ENCODE measurements around the genes S100P, MRFAP1L1 and TBC1D14.

DNA sequence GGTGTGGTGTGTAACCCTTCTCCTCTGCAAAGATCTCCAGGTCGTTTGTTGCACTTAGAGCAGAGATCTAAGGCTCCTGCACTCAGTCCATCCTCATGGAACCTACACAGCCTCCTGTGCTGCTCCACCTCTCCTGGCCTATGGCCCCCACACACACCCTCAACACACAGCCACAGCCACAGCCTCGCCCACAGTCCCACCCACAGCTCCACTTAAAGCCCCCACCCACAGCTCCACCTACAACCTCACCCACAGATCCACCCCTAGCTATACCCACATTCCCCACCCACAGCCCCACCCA is 322.8 kb downstream of the EVC2 start:
- RRBS: no CpG with 5 or more reads among the region's 2 CpGs

GRCh38 chr4:5418741-5419242 is 289.6 kb downstream of the EVC2 start:
- RRBS: no CpG with 5 or more reads among the region's 4 CpGs

- RRBS: no CpG with 5 or more reads among the region's 10 CpGs
Measured at GRCh38 chr4:6177853-6178365, 22.4 kb downstream of the JAKMIP1 start.

DNA sequence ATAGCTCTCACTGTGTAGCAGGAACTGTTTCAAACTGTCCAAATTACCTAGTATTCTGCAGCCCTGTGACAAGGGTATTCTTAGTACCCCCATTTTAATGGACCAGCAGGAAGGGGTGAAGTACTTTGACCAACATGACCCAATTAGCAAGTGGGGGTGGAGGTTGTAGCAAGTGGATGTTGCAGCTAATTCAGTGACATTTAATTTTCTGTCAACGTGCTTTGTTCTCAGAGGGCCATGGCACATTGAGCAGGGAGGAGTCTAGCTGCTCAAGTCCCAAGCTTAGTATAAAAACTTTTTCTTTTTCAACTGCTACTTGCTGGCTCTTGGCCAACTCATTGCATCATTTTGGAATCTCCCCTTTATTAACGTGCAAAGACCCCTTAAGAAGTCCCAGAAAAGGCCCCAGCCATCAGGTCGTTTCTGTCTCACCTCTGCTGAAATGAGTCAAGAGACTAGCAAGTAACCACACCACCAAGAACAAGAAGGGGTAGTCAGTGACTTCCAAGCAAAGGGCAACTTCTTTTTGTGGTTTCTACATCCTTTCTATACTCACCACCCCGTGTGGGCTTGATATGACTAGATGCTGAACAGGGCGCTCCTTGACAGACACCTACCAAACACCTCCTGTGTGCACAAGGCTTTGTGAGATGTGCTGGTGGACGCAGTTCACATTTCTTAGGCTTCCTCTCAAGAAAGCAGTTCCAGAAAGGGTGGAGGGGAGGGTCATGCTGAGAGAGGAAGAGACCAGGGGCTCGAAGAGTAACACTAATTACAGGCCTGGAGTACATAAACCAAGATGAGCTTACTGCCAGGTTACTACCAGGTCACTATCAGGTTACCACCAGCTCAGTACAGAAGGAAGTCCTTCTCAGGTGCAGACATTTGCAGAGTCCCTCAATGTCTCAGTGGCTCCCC is 19.5 kb downstream of the JAKMIP1 start:
- RRBS: no CpG with 5 or more reads among the region's 7 CpGs

- RRBS: no CpG with 5 or more reads among the region's 17 CpGs
Measured at GRCh38 chr4:6244894-6245517, 24.6 kb upstream of the WFS1 start.

DNA sequence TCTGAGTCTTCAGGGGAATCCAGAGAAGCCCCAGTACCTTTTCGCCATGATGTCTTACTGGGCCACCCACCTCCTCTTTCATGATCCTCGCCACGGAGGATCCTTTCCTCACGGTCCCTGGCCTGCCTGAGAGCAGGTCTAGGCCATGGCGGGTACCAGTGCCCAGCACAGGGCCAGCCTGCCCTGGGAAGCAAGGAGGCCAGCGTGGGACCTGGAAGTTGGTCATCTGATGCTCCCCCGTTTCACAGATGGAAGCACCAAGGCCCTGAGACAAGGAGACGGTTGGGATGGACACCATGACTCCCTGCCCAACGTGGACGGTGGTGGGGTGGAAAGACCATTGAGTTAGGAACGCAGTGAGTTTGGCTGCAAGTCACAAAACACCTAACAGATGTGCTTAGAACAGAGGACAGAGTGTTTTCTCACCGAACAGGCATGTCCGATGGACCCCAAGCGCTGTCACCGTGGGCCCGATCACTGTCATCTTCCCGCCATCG is 21.7 kb upstream of the MRFAP1 start:
- RRBS: no CpG with 5 or more reads among the region's 18 CpGs

- RRBS: no CpG with 5 or more reads among the region's 21 CpGs
Measured at GRCh38 chr4:6674789-6675738, 1.2 kb downstream of the ENSG00000170846 start.

DNA sequence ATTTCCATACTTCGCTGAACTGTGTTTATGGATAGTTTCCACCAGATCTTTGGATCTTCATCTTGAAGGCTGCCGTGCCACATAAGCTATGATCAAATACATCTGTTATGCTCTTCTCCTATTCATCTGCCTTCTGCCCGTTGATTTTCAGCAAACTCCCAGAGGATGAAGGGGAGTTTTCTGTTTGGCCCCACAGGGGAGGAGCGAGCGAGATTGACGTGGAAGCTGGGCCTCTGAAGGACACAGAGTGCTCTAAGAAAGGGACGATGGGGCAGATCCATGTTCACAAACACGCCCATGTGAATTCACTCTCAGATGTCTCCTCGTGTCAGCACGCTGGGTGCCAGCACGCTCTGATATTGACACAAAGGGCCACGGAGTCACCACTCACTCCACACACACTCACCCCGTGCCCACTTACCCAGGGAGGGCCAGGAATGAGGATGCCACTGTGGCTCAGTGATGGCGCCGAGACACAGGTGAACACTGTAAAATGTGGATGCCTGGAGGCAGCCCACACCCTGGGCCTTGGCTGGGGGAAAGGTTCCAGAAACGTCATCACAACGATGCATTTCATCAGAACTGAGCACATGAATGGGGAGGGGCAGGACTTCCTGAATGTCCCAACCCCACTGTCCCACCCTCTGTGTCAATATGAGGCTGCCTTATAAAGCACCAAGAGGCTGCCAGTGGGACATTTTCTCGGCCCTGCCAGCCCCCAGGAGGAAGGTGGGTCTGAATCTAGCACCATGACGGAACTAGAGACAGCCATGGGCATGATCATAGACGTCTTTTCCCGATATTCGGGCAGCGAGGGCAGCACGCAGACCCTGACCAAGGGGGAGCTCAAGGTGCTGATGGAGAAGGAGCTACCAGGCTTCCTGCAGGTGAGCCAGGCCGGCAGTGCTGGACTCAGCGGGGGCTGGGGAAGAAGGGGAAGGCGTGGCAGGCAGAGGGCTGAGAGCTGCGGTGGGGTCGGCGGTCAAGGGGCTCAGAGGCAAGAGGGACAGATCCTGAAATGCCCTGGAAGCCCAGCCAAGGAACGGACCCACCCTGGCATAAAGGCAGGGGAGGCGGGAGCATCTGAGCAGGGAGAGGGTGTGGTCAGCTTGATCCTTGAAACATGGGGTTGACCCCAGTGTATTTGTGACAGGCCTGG is at the start of gene S100P:
TSS of gene S100P (plus strand) at position 695 of the 1,159 bp plus-strand sequence.
- RRBS: no CpG with 5 or more reads among the region's 32 CpGs

DNA sequence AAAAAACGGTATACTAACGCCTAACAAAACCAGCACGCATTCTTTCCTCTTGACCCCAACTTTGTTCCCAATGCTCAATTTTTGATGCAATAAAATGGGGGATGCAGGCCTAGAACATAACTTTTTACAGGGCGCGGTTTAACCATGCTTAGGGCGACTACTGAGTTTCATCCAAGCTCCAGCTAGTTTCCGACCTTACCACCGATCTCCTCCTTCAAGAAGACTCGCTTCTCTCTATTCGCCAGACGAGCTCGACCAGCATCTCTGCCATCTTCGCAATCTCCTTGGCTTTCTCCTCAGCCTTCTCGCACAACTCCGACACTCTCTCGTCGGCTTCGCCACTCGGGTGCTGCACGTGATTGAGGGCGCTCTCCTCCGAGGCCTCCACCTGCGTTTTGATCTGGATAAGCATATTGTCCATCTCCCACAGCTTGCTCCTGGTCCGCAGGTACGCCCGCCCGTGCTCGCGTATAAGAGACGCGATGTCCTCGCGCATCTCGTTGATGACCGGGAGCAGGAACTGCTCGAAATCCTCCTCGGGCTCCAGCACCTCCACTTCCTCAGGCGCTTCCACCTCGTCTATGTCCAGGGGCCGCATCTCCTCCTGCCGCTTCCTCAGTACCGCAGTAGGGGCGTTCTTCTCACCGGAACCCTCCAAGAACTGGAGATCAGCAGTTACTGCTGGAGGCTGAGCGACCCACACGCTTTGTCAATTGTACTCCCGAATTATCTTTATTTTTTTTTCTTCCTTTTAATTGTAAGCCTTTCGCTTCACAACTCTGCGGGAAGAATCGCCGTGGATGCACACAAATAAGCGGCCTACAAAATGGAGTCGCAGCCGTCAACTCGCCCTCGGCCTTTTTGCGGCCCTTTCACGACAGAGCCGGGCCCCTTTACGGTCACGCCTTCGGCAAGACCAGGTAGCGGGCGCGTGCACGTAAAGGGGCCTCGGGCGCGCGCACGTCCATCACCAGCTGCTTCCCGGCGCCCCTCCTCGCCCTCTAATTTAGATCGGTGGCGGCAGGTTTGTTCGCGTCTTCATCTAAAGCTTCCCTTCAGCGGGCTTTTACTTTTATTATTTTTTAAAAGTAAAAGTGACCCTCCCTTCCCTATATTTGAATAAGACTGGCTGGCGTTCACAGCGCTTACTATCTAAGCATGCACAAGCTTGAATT is at the start of gene MRFAP1L1:
TSS of gene MRFAP1L1 (minus strand) at position 834 of the 1,175 bp plus-strand sequence.
- RRBS: 1% methylated on average over 10 of the region's 81 CpGs

DNA sequence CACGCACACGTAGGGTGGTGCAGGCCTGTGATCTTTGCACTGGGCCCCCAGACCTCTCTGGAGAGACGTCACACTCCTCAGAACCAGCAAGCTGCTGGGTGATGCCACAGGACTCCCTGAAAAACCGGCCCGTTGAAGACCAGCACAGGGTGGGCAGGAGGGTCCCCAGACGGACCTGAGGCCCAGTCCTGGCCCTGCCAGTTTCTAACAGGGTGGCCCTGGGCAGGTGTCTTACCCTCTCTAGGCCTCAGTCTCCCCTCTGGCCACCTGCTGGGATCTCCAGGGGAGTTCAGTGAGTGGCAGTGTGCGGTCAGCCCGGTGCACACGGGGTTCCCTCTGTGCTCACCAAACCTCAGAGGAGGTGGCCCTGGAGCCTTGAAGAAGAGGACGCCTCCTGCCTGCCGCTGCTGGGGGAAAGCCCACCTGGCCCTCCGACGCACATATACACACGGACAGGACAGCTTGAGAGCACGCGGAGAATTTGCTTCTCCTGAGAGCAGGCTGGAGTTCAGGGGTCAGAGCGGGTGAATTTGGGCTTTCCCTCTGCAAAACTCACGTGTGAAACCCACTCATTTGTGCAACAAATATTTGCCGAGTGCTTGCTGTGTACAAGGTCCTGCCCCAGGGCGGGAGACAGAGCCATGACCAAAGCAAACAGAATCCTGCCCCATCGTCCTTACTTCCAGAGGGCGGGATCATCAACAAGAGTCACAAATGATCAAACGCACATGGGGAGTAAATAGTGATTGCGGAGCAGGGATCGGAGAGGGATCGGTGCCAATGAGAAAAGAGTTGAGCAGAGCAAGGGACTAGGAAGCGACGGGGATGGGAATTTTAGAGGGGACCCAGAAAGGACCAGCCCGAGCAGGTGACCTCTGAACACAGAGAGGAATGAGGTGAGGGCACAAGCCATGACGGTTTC is 17.4 kb downstream of the BLOC1S4 start:
- RRBS: no CpG with 5 or more reads among the region's 30 CpGs

DNA sequence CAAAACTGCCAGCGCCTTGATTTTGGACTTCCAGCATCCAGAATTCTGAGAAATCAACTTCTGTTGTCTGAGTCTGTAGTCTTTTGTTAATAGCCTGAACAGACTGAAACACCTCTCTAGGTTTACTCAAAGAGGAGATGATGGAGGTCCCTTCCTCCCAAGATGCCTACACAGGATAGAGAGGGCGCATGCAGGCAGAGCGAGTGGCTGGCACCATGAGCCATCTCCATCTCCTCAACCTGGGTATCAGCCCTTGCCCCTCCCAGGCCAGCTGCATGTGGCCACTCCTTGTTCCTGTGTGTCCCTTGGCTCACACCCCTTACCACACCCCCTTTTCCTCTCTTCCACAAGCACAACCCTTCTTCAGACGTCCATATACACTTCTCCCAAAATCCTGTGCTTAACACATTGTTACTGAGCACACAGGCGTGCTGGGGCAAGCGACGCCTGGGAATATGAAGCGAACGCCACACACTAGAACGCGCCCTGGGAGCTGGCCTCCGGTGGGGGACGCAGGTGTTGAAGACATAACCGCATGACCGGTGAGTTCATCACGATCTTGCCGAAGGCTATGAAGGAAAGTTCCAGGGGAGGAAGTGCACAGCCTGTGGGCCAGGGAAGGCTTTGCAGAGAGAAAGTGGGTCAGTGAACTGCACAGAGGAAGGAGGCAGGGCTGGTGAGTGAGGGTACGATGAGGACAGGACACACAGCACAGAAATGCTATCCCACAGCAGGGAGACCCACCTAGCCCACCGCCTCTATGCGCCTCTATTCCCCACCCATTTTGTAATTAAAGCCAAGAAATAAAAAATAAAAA is 19.1 kb upstream of the KIAA0232 start:
- RRBS: no CpG with 5 or more reads among the region's 20 CpGs

DNA sequence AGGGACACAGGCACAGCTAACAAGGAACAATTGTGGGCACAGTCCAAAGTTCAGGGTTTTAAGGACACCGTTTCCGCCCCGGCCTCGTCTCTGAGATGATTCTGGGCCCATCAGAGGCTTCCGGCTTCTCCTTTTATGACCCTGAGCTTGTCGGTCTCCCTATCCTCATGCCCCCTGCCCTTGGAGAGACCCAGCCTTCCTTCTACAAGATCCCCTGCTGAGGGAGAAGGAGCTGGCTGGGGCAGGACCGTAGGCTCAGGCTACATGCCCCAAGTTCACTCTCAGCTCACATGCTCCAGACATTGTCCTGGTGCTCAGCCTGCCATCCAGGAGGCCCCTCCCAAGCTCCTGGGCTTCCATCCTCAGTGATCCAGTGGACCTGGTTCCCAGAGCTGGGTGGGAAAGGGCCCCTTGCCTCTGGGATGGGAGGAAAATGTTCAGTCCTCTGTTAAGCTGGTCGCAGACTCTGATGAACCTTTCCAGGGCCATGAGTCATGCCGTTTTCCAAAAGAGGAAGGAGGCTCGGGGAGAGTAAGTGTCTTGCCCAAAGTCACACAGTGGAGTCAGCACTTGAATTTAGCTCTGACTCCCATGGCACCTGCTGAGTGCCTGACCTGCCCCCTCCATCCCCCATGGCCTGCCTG is 14.2 kb upstream of the KIAA0232 start:
- RRBS: no CpG with 5 or more reads among the region's 10 CpGs

- RRBS: no CpG with 5 or more reads among the region's 7 CpGs
Measured at GRCh38 chr4:6823924-6824769, 41.6 kb downstream of the KIAA0232 start.

- RRBS: under 1% methylated on average over 10 of the region's 48 CpGs
Measured at GRCh38 chr4:6908831-6909550, 635 bp upstream of the TBC1D14 start.

DNA sequence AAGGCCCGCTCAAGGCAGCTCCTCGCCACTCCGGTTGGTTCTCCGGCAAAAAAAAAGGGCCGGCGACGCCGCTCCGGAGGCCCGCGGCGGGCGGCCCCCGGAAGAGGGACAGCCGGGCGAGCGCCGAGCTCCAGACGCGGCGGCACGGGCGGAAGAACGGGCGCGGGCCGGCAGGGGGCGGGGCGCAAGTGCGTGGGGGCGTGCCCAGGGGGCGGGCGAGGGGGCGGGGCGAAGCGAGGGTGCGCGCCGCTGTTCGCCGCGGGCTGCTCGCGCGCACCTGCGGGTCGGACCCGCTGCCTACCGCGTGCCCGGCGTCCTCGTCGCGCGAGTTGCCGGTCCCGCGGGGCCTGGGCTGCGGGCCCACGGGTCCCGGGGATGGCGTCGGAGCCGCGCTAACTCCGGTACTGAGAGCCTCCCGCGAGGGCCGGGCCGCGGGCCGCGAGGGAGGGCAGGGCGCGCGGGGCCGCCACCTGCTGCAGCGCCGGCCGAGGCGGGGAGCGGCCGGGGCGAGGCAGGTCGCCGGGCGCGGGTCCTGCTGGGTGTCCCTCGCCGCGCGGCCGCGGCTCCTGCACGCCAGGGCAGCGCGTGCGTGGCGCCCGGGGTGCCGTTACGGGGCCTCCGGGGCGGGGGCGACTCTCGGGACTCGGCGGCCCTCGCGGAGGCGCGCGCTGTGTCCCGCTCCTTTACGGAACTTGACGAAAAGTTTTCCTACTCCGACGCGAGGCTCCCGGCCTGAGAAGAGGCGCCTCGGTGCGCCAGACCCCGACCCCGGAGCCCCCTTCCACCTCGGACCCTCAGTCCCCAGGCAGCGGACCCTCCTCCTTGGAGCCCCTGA is at the start of gene TBC1D14:
TSS of gene TBC1D14 (plus strand) at position 276 of the 835 bp plus-strand sequence.
- RRBS: 3% methylated on average over 62 of the region's 128 CpGs

GRCh38 chr4:6917166-6918234 is 7.9 kb downstream of the TBC1D14 start:
- RRBS: no CpG with 5 or more reads among the region's 19 CpGs

DNA sequence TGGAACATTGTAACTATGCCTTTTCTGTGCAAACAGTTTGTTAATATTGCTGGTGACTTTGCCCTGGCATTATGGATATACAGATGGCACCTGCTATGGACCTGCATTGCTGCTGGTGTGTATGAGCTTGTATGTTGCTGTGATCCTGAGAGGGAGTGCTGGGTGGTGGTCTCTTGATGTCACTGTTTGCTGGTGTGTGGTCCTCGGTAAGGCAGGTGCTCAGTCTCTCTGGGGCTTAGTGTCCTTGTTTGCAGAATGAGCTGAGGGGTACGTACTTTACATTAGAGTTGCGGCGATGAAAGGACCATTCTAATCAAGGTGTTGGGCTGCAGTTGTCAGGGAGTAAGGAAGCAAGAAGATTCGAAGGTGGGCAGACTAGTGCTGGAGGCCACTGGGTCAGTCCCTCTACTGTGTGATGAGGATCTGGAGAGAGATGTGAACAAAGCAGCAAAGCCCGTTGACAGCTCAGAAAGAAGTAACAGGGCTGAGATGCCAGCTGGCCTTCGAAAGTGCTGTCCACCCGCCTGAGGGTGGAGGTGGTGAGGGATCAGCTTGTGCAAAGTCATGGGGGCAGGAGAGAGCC is 19.4 kb downstream of the TBC1D14 start:
- RRBS: no CpG with 5 or more reads among the region's 8 CpGs

DNA sequence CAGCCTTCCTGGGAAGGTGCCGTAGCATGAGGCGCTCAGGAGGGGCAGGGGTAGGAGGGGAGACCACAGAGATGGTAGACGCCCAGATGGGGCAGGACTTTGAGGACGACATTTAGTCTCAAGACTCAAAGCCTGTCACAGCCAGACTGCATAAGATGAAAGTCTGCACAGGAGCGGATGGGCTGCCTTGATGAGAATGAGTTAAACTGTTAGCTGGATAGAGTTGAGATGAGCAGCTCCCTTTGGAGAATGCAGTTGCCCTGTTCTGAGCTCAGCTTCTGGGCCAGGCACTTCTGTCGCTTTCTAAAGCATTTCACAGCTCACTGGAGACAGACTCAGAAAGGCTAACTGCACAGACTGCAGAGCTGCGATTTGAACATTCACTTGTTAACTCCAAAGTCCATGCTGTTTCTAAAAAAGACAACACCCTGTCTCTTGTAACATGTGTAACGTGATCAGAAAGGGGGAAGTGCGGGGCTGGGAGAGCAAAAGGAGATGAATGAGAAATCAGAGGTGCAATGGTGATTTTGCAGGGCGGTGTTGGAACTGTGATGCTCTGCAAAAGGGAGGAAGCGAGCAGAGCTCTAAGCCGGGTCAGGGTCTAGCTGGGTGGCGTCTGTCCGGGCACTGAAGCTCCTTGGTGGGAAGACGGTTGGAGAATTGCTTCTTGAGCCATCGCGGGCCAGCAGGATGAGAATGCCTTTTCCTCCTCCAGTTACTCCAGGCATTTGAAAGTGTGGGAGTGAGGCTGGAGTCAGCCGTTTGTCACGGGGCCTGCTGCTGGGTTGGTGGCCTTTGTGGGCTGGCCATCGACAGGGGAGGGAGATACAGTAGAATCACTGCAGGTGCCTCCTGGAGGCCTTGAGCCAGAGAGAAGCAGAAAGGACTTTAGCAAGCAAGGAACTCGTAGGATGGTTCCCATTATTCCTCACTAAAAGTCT is 20.2 kb downstream of the TBC1D14 start:
- RRBS: no CpG with 5 or more reads among the region's 21 CpGs

DNA sequence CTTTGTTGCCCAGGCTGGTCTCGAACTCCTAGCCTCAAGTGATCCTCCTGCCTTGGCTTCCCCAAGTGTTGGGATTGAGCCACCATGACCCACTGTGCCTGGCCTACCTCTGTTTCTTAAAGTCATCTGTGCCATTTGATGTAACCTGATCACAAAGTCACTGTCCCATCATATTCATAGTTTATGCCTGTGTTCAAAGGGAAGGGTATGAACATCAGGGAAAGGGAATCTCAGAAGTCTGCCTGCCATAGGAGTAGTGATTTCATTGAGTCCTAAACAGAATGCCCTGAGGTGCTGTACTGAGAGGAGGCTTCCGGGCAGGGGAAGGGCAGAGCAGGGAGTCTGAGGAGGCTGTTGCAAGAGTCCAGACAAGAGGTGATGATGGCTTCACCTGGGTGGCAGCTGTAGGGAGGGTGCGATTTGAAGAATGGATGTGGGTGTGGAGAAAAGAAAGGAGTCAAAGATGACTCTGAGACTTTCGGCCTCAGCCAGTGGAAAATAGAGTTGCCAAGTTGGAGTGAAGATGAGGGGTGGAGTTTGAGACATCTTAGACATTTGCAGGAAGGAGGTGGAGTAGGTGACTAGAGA is 24.0 kb downstream of the TBC1D14 start:
- RRBS: no CpG with 5 or more reads among the region's 4 CpGs

DNA sequence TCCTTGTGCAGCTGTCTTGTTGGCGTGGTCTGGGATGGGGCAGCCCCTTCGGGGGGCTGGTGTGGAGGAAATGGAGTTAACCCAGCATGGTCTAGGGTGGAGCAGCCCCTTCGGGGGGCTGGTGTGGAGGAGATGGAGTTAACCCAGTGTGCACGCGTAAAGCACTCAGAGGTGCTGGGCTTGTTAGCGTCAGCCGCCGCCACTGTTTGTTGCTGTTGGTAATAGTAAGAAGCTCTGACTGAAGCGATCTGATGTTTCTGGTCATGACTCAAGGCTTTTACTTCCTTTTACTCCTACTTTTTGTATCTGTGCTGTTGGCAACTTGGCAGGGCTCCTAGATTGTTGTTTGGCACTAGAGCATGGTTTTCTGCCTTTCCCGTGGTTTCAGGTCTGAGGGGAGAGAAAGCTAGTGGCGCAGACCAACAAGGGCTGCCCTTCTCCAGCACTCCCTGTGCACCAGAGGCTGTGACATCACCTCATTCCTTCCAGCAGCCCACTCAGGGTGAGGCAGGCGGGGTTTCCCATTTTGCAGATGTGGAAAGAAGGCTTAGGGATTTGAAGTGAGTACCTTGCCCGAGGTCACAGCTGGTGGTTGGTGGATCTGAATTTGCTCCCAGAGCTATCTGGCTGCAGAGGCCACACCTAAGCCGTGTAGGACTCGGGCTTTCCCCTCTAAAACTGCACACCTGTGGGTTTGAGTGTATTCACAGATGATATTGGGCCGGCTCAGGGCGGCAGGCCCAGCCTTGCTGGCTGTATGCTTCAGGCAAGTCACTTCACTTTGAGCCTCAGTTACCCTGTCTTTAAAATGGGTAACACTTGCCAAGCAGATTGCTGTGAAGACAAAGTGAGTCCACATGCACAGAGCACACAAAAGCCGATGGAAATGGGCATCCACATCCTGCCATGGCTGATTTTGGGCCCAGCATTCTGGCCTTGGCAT is 50.9 kb downstream of the CCDC96 start:
- RRBS: no CpG with 5 or more reads among the region's 18 CpGs